Measurements from ENCODE around the genes RSU1 and MALRD1.

- PRO-cap, 2 experiments = no peak in any of the 2 experiments
Measured at GRCh38 chr10:15245854-15246471, 77.5 kb upstream of the NMT2 start.

GRCh38 chr10:15346621-15346996 lies 24.5 kb downstream of the FAM171A1 start:
- PRO-cap, 2 experiments = no peak in any of the 2 experiments

DNA sequence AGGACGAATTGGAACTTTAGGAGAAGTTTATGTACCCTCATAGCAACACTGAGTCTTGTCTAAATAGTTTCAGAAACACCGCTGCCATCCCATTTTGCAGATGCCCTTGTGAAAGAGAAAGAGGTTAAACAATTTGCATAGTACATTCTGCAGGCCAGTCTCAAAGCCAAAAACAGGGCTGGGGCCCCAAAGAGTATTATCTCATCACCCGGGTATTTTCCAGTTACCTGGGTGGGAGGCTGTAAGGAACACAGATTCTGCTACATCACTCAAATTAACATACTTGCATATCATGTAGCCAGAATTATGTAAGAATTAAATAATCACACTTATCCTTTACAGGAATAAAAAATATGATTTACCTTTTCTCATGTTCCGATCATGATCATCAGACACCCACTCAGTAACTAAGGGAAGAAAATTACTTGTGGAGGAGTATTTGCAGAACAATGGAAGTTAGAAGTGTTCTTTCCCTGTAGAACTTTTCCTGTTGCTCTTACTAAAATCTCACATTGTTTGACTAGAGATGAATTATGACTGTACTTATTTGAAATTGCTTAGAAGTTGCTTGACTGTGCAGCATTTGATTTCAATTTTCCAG lies 3.2 kb upstream of the FAM171A1 start:
- PRO-cap, 2 experiments = no peak in any of the 2 experiments

DNA sequence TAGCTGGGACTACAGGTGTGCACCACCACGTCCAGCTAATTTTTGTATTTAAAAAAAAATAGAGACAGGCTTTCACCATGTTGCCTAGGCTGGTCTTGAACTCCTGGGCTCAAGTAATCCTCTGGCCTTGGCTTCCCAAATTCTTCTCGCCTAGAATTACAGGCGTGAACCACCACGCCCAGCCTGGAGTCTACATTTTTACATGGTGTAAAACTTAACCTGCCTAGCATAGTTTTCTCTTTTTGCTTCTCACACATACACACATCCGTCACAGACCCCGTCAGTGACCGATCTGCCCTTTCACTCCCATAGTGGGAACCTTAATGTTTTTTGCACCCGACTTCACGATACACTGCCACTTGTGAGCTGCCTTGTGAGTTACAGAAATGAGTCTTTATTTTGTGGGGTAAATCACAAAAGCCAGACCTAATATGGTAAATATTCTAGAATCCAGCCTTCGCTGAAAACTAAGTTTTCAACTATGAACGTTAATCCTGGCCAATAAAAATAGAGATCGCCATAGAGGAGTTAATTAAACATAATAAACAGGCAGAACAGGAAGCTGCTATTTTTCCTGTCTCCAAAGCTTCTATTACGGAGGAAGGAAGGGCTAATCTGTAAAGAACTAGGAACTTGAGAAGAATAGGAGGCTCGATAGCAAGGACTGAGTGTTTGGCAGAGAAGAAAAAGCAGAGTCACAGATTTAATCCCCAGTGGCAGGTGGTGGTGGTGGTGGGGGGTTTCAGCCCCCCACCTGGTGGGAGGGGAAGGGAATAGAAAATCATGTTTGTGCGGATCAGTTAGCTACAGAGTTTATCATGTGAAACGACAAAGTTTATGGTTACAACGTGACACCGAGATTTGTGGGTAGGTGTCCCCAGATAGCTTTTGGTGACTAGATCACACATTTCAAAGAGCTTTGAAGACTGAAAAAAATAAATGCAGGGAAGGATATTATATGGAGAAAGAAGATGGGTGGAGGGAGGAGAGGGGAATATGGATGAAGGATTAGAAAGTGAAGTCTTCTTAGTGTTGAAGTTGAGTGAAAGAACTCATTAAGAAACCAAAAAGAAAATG lies 14.7 kb upstream of the FAM171A1 start:
- PRO-cap, 2 experiments = no peak in any of the 2 experiments

DNA sequence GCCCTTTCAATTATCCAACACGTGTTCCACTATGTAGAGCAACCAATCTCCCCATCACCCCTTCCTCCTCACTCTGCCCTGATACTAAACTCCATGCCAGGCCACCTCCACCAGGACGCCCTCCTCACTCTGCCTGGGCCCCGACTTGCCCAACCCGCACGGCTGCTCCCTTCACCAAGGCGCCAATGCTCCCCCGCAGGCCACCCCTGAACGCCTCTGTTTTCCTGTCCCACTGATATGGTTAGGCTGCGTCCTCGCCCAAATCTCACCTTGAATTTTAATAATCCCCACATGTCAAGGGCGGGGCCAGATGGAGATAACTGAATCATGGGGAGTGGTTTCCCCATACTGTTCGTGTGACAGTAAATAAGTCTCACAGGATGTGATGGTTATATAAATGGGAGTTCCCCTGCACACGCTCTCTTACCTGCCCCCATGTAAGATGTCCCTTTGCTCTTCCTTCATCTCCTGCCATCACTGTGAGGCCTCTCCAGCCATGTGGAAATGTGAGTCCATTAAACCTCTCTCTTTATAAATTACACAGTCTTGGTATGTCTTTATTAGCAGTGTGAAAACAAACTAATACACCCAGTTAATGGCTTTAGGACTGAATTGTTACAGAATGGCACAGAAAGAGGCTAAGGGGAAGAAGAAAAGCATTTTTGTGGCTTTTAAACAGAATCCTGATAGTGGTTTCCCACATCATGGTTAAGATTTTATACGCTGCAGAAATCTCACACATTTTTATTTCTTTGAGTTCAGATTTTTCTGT lies 29.8 kb downstream of the RSU1 start:
- PRO-cap, 2 experiments = no peak in any of the 2 experiments

- PRO-cap, 2 experiments = no peak in any of the 2 experiments
Measured at GRCh38 chr10:16788177-16788657, 29.0 kb downstream of the RSU1 start.

DNA sequence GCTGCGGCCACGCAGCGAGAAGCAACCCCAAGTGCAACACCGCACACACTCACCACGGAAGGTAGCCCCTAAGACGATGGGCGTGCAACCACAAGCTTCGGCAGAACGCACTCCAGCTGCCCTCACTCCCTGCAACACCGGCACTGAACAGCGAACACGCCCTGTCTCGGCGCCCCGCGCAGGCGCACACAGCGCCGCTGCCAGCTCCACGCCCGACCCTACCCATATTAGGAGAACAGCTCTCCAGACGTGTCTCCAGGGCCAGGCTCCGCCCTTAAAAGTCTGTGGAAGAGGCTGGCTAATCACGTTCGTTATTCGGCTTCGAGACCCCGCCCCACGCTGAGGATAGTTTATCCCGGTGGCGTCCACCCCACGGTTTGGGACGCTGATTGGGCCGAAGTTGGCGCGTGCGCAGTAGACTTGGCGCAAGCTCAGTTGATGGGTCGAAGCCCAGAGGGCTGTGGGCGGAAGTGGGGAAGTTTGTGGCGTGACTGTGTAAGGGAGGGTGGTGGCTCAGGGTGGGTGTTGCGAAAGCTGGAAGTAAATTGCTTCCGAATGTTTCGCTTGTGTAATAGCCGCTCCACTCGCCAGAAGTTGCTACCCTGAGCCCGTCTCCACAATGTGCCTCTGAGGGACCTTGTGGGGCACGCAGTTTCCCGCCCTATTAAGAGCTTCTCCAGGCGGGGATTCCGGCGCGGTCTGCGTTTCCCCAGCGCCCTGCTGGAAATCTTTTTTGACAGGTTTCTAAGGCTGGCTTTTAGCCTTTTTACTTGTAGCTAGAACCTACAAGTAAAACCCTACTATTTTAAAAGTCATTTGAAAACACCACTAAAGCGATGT lies at the start of gene RSU1:
RSU1 (minus strand) TSS at position 163 of the 840 bp plus-strand sequence.
- PRO-cap, 2 experiments = peak in 2 of 2 experiments; most common plus-strand start position 483 of the sequence (in 1); most common minus-strand start position 139 of the sequence (in 2)

GRCh38 chr10:16891242-16891795 lies 74.1 kb upstream of the RSU1 start:
- PRO-cap, 2 experiments = no peak in any of the 2 experiments

DNA sequence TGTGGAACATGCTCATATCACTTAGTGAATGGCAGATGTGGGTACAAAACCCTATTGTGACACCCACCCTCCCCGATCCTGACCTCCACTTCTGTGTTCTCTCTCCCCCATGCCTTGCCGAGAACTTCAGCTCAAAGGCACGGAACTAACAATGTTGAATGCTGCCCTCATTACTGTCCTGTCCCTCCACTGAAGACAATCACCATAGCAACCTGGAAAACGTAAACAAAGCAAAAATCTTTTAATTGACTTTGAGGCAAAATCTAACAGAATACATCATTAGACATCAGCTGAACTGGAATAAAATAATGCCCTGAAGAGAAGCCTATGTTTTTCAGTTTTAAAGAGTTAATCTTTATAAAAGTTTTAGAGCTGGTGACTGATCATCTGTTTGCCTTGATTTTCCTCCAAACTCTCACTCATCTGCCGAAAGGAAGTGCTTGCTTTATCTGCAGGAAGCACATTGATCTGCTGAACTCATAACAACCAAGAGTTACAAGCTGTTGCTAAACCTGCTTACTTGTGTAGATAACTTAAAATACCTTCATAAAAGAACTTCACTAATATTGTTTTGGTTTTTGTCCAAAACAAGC lies 133.6 kb downstream of the CUBN start:
- PRO-cap, 2 experiments = no peak in any of the 2 experiments

DNA sequence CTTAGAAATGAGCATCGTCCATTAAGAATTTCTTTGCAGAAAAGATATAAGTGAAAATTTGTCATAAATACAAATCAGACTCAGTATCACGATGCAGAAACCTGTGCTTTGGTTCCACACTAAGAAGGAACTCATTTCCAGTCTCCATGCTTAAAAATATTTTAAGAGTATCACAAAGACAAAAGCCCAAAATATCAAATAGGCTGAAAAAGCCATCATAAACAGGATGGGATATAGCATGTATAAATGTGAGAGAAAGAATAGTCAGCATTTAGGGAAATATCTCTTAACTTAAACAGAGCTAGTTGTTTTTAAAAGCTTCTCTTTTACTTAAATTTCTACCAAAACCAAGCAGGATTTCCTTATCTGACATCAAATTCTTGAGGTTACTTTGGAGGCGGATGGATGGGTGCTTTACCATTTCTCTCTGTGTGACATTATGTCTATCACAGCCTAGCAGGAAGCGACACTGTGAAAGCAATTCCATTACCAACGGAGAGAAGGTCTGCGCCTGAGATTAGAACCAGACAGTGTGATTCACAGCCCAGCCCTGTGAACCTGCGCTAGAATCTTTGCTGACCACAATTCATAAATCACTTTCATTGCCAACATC lies 126.7 kb downstream of the CUBN start:
- PRO-cap, 2 experiments = no peak in any of the 2 experiments

GRCh38 chr10:17028721-17029197 lies 100.9 kb downstream of the CUBN start:
- PRO-cap, 2 experiments = no peak in any of the 2 experiments

- PRO-cap, 2 experiments = no peak in any of the 2 experiments
Measured at GRCh38 chr10:17038199-17039198, 91.1 kb downstream of the CUBN start.

- PRO-cap, 2 experiments = no peak in any of the 2 experiments
Measured at GRCh38 chr10:17231797-17232823, 4.1 kb downstream of the VIM start.

DNA sequence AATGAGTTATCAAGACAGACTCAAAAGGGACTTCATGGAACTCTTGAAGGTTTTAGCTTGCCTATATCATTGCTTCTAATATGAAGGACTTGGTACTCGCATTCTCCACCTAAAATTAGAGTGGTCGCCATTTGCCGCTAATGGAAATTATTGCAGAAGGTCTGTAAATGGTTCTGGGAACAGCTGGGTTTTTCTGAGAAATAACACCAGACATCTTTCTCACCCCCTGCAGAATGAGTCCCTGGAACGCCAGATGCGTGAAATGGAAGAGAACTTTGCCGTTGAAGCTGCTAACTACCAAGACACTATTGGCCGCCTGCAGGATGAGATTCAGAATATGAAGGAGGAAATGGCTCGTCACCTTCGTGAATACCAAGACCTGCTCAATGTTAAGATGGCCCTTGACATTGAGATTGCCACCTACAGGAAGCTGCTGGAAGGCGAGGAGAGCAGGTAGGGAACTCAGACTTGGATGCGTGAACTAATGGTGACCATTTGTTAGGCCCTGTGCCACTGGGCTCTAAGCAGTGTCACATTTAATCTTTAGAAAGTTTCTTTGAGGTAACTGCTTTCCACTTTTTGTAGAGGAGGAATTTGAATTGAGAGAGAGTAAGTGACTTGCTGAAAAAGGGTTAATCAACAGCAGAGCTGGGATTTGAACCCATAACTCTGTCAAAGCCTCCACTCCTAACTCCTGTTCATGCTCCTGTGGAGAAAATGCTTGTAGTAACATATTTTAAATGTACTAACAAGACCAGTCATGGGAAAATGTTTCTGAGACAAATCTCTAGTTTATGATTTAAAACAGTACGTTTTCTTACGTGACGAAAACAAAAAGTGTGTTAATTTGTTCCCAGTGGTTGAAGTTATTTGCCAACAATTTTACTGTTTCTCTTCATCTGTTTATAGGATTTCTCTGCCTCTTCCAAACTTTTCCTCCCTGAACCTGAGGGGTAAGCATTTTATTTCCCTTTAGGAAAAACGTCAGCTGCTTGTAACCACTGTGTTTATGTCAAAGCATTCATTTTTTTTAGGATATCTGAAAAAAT lies 7.2 kb downstream of the VIM start:
- PRO-cap, 2 experiments = no peak in any of the 2 experiments

DNA sequence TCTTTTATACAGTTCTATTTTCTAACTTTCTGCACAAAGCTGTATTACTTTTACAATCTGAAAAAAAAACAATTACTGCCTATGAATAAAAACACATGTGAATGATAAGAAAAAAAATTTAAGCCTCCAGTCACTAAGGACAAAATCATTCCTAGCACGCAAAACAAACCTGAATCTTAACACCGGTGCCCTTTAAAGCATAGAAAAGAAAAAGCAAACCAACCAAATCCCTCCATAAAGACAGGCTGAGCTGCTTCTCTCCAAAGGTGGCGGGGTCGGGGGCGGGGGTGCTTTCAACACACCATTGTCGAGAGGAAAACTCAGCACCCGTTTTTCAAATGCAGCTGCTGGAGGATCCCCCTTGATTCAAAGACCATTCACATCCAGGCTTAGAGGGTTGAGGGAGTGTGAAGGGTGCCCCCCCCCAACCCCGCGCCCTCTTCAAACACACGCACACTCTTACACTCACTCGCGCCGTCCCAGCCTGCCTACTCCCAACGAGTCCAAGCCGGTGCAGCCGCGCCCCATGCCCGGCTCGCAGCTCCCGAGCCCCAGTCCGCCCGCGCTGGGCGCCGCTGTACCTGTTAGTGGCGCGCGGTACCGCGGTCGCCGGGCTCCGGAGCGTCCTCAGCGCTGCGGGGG lies 1.3 kb downstream of the ST8SIA6 start:
- PRO-cap, 2 experiments = peak in 1 of 2 experiments; most common plus-strand start position 554 of the sequence (in 1)

DNA sequence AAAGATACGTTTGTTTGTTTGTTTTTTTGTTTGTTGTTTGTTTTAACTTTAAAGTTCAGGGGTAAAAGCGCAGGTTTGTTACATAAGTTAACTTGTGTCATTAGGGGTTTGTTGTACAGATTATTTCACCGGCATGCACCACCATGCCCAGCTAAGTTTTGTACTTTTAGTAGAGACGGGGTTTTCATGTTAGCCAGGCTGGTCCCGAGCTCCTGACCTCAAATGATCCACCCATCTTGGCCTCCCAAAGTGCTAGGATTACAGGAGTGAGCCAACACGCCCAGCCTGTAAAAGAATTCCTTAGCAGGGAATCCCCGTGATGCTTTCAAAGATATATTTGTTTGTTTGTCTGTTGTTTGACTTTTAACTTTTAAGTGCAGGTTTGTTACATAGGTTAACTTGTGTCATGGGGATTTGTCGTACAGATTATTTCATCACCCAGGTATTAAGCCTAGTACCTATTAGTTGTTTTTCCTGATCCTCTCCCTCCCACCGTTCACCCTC lies 959 bp downstream of the TMEM236 start:
- PRO-cap, 2 experiments = no peak in any of the 2 experiments

GRCh38 chr10:17787562-17788026 lies 21.6 kb upstream of the MRC1 start:
- PRO-cap, 2 experiments = no peak in any of the 2 experiments

- PRO-cap, 2 experiments = no peak in any of the 2 experiments
Measured at GRCh38 chr10:18661337-18662054, 2.3 kb downstream of the ARL5B start.

DNA sequence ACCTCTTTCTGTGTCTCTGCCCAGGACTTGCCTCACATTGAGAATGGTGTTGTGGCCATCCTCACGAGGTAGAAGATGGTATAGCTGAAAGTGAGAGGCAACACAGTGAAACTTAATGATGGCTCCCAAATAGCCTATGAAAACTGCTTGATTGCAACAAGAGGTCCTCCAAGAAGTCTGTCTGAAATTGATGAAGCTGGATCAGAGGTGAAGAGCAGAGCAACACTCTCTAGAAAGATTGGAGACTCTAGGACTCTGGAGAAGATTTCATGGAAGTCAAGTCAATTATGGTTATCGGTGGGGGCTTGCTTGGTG lies 78.2 kb downstream of the ARL5B start:
- PRO-cap, 2 experiments = no peak in any of the 2 experiments

DNA sequence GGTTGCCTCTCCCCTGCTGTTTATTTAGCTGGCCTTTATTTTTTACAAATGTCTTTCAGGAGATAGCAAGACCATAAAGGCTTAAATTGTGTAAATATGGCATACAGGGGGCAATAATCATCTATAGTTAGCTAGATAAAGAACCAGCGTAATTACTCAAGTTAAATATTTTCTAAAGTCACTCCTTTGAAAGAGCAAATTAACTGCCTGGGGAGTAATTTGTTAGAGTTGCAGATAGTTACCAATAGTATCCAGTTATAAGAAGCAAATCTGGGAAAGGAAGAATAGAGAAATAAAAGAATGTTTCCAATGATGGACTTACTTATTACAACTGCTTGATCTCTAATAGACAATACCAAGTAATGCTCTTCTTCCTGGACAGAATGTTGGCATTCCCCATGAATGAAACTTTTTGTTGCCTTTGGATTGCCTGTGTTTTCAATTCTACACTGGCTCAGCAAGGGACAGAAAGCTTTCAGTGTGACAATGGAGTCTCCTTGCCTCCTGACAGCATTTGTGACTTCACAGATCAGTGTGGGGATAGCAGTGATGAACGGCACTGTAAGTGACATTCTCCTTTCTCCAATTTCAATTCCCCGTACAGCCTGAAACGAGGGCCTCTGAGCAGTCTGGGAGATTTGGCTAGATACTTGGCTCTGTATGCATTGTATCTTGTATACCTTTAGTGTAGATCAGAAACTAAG lies at the start of gene MALRD1:
MALRD1 (plus strand) TSS at position 225 of the 704 bp plus-strand sequence.
- PRO-cap, 2 experiments = no peak in any of the 2 experiments

All from Colon Carcinoma Metastatic in the Lung (tissue), 2 donors.